Camera-type eye (tissue), 1 donor: ENCODE results near the genes MRI1, RFX1 and IL27RA.

GRCh38 chr19:13764038-13765310, at the start of gene MRI1:
MRI1 (plus strand) TSS chr19:13764522.
- RAMPAGE, long total RNA: no peak

- RAMPAGE, long total RNA: no peak
Measured at GRCh38 chr19:13778094-13778544, 3.9 kb downstream of the C19orf53 start.

DNA sequence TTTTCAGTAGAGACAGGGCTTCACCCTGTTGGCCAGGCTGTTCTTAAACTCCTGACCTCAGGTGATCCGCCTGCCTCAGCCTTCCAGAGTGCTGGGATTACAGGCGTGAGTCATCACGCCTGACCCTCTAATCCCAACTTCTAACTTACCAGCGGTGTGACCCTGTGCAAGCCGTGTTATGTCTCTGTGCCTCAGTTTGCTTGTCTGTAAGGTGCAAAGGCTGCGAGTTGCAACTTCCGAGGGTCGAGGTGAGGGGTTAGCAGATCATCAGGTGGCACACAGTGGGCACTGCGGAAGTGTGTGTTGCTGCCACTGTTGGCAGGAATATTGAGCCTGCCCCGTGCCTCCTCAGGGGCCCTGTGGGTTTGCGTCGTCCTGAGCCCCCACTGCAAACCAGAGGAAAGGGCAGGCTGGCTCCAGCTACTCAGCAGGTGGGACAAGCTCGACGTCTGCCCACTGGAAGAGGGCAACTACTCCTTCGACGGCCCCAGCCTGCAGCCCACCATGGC, 17.5 kb downstream of the ZSWIM4 start:
- RAMPAGE, long total RNA: no peak

DNA sequence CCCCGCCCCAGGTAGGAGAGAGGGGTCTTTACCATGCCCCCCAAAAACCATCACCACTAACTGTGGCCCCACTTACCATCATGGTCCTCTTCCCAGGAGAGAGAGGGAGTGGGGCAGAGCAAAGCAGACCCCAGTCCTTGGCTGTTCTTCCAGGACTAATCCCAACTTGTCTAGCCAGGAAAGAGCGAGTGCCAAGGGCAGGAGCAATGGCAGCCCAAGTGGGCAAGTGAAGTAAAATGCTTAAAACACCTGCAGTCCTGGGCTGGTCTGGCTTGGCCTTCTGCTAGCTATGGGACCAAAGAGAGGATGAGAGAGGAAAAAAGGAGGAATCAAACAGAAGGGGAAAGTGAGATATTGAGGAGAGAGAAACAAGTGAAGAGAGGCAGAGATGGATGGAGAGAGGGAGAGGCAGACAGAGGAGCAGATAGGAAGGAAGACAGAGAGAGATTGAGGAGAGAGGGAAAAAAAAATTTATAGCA, 17.9 kb downstream of the ZSWIM4 start:
- RAMPAGE, long total RNA: no peak

GRCh38 chr19:13825337-13826603, 30.5 kb downstream of the ZSWIM4 start:
- RAMPAGE, long total RNA: no peak

DNA sequence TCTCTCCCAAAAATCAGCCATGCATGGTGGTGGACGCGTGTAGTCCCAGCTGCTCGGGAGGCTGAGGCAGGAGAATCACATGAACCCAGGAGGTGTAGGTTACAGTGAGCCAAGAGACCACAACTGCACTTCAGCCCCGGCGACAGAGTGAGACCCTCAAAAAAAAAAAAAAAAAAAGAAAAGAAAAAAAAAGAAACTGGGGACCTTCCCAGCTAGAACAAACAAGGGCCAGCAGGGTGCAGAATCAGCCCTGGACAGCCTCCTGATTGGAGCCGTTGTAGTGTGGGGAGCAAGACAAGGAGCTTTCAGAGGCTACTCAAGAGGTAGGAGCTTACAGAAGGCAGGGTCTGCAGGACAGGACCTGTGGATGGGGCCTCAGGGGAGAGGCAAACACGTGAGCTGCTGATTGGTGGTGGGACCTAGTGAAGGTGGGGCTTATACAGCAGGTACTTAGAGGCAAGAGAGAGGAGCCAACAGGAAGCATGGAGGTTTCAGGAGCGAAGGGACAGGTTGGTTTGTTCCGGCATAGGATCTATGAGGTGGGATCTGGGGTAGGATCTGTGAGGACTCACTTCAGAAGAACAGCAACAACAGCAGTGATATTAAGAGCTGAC, 32.3 kb downstream of the ZSWIM4 start:
- RAMPAGE, long total RNA: no peak

GRCh38 chr19:13846567-13847641, 30.0 kb upstream of the NANOS3 start:
- RAMPAGE, long total RNA: no peak

DNA sequence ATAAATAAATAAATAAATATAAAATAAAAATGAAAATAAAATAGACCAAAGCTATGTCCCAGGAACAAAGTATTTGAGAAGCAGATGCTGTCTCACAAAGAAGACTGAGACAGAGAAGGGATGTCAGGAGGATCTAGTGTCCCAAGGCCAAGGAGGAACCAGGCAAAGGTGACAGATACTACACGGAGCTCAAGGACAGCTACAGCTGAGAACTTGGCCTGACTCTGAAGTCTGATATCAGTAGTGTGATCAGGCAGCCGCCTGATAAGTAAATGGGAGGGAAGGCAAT, 20.5 kb upstream of the NANOS3 start:
- RAMPAGE, long total RNA: no peak

GRCh38 chr19:13872373-13873619, 4.1 kb upstream of the NANOS3 start:
- RAMPAGE, long total RNA: no peak

DNA sequence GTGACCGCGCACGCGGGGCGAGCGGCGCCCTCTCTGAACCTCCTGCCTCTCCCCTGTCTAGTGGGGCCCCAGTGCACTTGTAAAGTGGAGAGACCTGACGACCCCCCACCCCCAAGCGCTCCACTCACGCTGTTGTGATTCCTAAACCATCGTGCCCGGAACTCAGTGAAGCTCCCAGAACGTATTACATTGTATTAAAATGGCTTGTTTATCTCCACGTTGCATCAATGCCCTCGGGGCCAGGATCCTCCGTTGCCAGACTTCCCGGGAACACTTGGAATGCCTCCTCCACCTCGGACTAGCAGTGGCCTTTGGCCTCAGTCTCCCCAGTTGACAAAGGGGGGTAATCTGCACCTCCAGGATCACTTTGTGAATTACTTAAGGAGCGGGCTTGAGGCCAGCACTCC, 2.9 kb upstream of the NANOS3 start:
- RAMPAGE, long total RNA: no peak

DNA sequence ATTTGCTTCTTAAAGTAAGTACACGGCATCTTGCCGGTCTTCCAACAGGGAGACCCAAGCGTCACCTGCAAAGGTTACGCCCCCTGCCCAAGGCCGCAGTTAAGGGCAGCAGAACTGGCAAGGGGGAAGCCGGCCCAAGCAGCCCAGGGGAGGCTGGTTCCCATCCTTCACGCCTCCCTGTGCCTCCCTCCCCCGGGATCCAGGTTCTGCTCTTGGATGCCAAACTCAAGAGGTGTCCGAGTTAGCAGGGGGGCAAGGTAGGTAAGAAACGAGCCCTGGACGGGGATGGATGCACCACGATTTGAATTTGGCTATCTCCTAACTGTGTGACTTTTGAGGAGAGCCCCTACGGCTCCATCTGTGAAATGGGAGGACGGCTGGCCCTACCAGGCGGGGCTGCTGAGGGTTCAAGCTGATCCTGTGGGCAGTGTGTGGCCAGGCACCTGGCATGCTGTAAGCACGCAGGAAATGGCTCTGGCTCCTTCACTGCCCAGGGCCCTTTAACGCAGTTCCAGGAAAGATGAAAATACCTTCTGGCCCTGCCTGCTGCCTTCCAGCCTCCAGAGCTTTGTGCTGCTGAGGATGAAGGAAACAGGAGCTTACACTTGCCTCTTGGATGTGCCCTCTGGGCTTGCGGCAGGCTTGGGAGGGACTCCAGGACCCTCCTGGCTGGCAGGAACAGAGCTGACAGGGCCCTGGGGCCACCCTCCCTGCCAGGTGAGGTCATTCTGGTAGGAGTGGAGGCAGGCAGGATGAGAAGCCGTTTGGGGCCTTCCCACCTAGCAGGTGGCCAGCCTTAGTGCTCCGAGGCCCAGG, 8.9 kb downstream of the RFX1 start:
- RAMPAGE, long total RNA: no peak

GRCh38 chr19:14006182-14006868, at the start of gene RFX1:
RFX1 (minus strand) TSS chr19:14006320.
- RAMPAGE, long total RNA: start-site peak on the minus strand at chr19:14006197-14006314, 12 reads

DNA sequence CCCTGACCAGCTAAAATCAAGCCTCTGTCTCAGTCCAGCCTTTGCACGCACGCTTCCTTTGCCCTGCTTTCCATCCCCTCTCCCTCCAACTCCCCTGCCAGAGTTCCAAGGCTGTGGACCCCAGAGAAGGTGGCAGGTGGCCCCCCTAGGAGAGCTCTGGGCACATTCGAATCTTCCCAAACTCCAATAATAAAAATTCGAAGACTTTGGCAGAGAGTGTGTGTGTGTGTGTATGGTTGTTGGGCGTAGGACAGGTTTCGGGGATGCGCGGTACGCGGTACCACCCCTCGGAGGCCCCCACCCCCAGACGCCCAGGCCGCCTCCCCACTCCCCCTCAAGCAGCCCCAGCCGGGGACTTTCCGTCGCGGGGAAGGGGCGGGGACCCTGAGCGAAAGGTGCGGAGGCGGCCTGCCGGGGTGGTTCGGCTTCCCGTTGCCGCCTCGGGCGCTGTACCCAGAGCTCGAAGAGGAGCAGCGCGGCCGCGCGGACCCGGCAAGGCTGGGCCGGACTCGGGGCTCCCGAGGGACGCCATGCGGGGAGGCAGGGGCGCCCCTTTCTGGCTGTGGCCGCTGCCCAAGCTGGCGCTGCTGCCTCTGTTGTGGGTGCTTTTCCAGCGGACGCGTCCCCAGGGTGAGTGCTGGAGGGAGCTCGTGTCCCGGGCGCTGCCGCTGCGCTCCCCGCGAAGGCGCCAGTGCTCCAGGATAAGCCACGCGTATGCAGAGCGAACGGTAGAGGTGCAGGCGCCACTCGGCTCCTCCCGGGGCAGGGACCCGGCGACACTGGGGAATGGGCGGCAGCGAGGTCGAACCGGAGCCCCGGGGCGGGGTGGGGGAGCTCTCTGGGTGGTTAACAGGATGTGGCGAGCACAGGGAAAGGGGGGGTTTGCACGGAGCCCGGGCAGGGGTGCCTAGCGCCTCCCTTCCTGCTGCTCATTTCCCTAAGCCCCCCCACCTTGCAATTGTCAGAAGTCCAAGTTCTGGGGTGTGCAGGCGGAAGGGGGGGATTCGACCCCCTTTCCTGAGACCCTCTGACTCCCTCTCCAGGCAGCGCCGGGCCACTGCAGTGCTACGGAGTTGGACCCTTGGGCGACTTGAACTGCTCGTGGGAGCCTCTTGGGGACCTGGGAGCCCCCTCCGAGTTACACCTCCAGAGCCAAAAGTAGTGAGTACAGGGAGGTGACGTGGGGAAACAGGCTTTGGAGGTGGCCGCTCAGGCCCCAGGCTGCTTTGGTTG, at the start of gene IL27RA:
Gene IL27RA, plus strand, starts transcription at position 420 of the 1,233 bp plus-strand sequence.
- RAMPAGE, long total RNA: no peak

DNA sequence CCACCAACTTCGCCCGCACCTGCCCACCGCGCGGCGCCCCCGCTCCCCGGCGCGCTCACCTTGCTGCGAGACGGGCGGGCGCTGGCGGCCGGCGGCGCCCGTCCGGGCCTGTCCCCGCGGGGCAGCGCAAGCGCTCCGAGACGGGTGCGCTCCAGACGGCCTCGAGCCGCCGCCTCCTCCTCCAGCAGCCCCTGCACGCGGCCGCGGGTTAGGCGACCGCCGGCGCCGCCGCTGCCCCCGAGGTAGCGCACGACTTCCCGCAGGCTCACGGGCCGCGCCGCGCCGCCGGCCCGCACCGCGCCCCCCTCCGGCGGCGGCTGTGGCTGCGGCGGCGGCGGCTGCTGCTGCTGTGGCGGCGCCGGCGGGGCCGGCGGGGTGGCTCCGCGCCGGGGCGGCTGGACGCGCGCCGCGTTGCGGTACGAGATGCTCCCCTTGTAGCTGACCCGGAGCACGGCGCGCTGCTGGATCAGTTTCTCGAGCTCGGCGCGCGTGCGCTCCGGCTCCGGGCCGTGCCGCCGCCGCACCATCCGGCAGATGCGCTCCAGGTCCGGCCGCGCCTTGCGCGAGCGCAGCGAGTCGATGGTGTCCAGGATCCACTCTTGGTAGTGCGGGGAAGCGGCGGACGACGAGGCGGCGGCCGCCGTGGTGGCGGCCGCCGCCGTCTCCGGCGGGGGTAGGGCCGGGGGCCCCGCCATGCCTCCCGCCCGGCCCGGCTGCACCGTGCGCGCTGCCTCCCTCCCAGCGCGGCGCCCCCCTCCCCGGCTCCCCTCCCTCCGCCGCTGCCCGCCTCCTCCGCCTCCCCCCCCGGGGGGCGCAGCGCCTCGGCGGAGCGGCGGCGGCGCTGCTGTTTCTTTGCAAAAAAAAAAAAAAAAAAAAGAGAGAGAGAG, 4.4 kb upstream of the C19orf67 start:
- RAMPAGE, long total RNA: no peak

- RAMPAGE, long total RNA: no peak
Measured at GRCh38 chr19:14117948-14119192, 808 bp upstream of the PRKACA start.

DNA sequence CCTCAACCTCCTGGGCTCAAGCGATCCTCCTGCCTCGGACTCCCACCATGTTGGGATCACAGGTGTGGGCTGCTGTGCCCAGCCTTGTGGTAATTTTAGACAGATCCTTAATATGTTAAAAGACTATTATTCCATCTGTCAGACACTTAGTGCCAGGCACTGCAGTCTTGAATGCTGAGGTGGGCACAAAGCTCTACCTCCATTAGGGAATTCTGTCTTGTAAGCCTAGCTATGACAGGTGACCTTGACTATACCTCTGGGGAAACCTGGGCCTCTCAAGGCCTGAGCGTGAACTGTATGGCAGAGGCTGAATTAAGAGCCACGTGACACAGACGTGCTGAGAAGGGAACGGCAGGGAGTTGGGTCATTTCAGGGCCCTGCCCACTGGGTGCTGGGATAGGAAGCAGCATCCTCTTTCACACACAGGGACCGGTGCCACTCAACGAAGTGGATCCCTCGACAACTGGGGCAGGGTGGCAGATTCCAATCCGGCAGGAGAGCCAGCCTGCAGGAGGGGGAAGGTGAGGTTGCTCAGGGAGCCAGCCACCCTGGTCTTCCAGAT, 9.3 kb downstream of the ASF1B start:
- RAMPAGE, long total RNA: no peak

GRCh38 chr19:14162512-14163588, 26.5 kb upstream of the ASF1B start:
- RAMPAGE, long total RNA: no peak

- RAMPAGE, long total RNA: no peak
Measured at GRCh38 chr19:14396252-14396657, 15.0 kb downstream of the ADGRE5 start.

- RAMPAGE, long total RNA: no peak
Measured at GRCh38 chr19:14396836-14397415, 15.7 kb downstream of the ADGRE5 start.

- RAMPAGE, long total RNA: no peak
Measured at GRCh38 chr19:14408238-14409008, 10.7 kb downstream of the DDX39A start.